OCI-LY7 (cell line): ENCODE data around the genes THAP5, DOCK4 and LSMEM1.

- PRO-cap: bidirectional peak, plus-strand start at chr7:108569920, minus-strand start at chr7:108569706
- RAMPAGE, long total RNA: no peak
Measured at GRCh38 chr7:108568858-108569733, at the start of gene THAP5. Gene THAP5 (minus strand): TSS chr7:108569706.

DNA sequence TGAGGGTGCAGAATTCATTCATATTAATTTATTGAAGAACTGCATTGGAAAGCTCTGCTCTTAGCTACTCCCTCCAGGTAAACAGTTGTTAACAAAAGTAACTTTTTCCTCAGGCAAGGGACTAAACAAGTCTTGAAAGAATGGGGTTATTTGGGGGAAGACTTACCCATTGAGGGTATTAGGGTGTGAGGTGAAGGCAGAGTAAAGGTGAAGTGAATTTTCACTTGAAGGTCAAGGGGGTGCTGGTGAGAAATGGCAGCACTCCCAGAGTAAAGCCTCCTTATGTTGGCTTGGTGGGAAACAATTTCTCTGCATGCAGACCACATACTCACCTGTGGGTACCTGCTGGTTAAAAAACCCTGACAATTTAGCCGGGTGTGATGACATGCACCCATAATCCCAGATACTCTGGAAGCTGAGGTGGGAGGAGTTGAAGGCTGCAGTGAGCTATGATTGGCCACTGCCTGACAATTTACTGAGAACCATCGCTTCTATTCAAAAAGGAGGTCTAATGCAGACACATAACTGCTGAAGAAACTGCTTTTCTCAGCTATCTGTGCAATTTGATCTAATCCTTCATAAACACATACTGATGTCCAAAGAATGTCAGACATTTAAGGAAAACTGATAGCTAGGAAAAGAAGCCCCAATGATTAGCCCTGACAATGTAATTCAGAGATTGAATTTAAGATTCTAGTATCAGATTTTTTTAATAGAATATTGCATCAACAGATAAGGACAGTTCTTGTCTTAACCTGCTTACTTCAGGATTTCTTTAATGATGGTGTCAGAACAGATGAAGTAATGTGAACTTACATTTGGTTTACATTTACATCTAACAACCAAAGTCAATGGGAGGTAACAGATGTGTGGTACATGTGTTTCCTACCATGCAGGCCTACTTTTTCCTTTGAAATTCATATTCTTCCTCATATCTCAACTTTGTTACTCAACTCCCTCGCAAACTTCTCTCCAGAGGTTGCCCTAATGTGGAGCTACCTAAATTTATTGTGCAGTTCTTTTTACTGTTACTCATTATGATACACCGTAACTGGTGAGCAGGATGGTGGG is 5.7 kb downstream of the DNAJB9 start:
- PRO-cap: no peak
- RAMPAGE, long total RNA: no peak

- PRO-cap: no peak
- RAMPAGE, long total RNA: no peak
Measured at GRCh38 chr7:110084428-110084812, 1006.5 kb upstream of the LRRN3 start.

GRCh38 chr7:111067153-111067564 is 23.8 kb upstream of the LRRN3 start:
- PRO-cap: no peak
- RAMPAGE, long total RNA: no peak

GRCh38 chr7:111399908-111400801 is 162.1 kb downstream of the IMMP2L start:
- PRO-cap: no peak
- RAMPAGE, long total RNA: no peak

DNA sequence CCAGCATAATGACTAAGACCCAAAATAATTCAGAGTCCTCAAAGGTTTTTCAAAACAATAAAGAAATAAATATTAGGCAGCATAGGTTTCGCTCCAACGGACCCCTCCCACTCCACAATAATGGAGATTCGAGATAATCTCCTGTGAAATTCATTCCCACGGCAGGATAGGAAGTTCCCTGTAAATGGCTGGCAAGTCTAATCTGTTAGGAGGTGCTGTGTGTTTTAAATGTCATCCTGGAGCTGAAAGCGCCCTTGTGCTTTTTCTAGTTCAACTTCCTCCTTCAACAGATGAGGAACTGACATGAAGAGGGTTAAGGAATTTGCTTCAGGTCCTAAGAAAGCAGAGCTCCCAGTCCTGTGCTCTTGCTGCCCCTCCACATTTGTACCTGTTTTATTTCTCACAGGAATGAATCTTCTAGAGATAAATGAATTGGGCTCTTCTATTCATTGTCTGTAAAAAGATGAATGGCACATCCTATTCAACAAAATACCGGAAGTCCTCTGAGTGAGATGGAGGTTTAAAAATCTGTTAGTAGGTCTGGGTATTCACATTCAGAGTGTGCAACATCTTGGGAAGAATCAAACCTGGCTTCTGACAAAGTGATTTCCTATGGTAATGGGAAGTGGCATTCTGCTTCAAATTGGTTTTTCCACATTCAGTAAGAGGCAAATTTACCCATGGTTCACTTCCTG is 218.6 kb downstream of the DOCK4 start:
- PRO-cap: no peak
- RAMPAGE, long total RNA: no peak

- PRO-cap: no peak
- RAMPAGE, long total RNA: no peak
Measured at GRCh38 chr7:112144109-112144639, 62.0 kb downstream of the DOCK4 start.

- PRO-cap: no peak
- RAMPAGE, long total RNA: no peak
Measured at GRCh38 chr7:112145710-112146093, 60.5 kb downstream of the DOCK4 start.

GRCh38 chr7:112148894-112149564 is 57.2 kb downstream of the DOCK4 start:
- PRO-cap: no peak
- RAMPAGE, long total RNA: no peak

- PRO-cap: no peak
- RAMPAGE, long total RNA: no peak
Measured at GRCh38 chr7:112157158-112157689, 49.0 kb downstream of the DOCK4 start.

DNA sequence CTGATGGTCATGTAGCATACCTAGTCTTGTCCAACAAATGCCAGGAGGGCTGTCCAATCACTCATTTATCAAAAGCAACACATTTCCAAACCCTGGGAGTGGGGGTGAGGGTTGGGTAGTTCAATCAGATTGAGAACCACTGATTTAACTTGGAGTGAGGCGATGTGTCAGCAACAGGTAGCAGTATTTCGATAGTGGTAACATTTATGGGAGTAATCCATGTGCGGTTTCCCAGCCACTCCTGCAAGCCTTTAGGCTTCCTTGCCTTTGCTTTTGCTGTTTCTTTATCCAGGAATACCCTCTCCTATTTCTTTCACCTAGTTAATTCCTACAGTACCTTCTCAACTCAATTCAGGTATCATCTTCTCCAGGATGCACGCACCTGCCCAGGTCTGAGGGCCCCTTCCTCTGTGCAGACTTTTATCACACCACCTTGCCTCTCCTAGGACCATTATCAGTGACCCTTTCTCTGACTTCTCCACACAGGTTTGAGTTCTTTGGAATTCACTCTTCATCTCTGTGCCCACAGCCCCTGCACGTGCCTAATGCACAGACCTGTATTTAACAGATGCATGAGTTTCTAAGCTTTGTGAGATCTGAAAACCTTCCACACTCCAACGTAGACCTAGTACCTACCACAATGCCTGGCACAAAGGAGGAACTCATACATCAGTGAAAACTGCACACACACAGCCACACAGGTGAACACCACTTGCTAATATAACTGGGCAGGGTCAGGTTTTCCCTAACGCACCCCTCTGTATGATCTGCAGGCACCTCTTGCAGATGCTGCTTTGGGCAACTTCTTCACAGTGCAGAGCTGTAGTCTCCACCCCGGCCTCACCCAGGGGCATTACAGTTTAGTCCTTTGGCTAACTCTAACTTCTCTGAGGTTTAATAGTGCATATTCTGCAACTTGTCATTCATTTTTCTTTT is 22.3 kb downstream of the DOCK4 start:
- PRO-cap: no peak
- RAMPAGE, long total RNA: no peak

DNA sequence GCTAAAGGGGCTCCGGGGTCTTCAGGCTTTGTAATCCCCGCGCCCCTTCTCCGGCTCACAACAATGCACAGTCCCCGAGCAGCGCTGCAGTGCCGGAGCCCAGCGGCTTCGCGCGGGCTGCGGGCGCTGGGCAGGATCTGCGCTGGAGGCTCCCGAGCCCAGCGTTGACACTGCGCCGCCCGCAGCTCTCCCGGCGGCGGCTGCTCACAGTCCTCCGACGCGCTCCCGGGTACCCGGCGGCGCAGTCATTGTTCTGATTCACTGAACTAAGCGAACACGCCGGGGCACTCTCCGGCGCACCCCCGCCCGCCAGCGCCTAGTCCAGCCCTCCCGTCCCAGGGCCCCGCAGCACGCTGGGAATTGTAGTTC is at the start of gene DOCK4:
DOCK4 (minus strand) TSS at position 260 of the 369 bp plus-strand sequence.
- PRO-cap: unidirectional peak, minus-strand start at position 139 of the sequence; bidirectional peak, plus-strand start outside the sequence, minus-strand start at position 250 of the sequence
- RAMPAGE, long total RNA: no peak

DNA sequence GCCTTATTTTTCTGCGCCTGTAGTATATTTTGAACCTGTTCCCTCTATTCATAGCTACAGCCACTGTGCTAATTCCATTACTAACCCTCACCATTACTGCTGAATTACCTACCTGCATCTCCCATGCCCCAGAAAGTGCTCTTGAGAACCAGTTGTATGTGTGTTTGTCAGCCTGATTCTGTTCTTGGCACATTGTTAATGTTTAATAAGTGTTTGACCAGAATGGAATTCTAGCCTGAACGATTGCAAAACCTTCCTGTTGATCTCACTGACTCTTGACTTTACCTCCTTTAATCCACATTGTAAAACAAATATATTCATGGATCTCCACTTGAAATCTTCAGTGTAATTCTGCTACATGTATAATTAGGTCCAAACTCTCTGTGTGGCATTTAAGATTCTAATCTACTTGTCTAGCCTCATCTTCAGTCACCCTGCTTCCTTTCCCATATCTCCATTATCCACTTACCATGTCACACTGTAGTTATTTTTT is 4.9 kb downstream of the ZNF277 start:
- PRO-cap: no peak
- RAMPAGE, long total RNA: no peak

DNA sequence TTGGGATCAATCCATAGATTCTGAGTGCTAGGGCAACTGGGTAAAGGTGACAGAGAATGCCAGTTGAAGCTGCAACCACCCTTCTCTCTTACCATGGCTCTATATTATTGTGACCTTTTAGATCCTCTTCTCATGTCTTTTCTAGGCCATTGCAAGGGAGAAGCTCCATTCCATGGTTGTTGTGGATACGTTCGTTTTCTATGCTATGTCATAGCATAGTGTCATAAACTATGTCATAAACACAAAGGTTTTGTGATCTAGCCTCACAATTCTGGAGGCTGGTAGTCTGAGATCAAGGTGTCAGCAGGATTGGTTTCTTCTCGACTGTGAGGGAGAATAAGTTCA is 38.7 kb downstream of the ZNF277 start:
- PRO-cap: no peak
- RAMPAGE, long total RNA: no peak

DNA sequence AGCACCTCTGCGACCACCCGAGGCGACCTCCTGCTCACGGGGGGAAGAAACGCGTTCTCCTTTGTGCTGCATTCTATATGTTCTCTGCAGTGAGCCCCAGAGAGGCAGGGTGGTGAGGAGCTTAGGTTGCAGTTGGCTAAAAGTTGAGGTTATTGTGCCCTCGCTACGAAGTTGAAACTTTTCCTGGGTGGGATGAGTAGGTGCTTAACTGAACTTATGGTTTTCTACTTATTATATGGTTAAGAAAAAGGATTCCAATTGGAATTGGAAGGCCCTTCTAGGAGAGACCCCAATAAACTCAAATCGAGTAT is 1.1 kb downstream of the IFRD1 start:
- PRO-cap: no peak
- RAMPAGE, long total RNA: no peak

- PRO-cap: no peak
- RAMPAGE, long total RNA: no peak
Measured at GRCh38 chr7:112480598-112481108, at the start of gene LSMEM1. Gene LSMEM1 (plus strand): TSS chr7:112480991.

DNA sequence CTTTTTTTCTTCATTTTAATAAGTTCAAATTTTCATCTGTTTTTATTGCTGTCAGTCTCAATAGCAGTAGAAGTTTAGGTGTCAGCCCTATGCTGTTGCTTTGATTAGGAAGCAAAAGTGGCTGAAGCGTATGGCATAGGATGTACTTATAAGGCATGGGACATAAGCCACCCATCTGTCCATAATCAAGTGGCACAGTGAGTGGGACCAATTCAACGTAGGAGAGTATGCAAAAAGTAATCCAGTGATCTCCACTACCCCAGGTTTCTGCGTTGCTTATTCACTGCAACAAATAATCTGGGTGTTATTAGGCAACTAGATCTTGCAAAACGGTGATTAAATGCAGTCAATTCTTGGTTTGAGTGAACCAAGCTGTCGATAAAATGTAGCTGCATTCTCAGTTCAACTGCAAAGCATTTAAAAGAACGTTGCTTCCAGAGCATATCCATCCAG is 4.9 kb downstream of the LSMEM1 start:
- PRO-cap: no peak
- RAMPAGE, long total RNA: no peak

DNA sequence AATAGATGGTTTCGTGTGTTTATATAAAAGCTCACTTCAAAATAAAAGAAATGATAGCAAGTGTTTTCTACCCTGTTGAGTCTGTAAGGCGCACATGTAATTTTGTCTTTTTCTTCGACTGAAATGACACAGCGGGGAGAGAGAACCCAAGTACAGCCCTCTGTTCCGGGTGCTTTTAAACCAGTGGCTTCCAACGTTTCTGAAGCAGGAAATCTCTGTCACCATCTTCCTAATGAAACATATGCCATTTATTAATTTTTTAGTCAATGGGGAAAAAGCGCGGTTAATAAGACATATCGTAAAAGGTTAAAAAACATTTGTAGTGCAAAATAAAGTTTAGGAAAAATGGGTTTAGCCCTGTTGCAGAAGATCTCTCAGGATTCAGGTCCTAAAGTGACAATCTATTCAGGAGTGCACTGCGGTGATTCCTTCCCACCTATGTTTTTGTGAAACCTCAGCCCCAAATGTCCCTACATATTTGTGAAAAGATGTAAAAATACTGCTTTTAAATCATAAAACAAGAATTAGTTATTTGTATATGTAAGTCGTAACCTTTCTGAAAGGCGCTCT is 464 bp upstream of the SMIM30 start:
- PRO-cap: no peak
- RAMPAGE, long total RNA: no peak

- PRO-cap: no peak
- RAMPAGE, long total RNA: no peak
Measured at GRCh38 chr7:114086049-114087025, 167.5 kb upstream of the PPP1R3A start.

GRCh38 chr7:114924018-114924363 is 2.1 kb downstream of the MDFIC start:
- PRO-cap: no peak
- RAMPAGE, long total RNA: no peak